Lower leg skin (tissue), 2 donors: ENCODE results near the genes SPATA7 and TTC8.

DNA sequence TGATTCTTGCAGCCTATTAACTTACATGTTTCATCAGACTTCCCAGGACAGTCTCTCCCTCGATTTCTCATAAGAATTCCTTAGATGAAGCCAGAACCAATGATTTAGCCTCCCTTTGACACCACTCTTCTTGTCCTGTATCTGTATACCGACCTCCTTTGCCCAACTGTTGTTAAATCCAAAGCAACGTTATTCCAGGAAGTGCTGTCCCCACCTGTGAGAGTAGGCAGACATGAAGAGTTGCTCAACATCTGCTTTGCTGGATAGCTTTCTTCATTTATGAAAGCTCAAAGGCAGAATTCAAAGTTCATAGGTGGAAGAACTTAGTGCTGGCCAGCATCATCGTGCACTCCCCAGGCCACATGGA lies 55.6 kb downstream of the GTF2A1 start:
- PRO-cap, result no peak
- RAMPAGE, long total RNA, 2 experiments, result no peak in any of the 2 experiments

DNA sequence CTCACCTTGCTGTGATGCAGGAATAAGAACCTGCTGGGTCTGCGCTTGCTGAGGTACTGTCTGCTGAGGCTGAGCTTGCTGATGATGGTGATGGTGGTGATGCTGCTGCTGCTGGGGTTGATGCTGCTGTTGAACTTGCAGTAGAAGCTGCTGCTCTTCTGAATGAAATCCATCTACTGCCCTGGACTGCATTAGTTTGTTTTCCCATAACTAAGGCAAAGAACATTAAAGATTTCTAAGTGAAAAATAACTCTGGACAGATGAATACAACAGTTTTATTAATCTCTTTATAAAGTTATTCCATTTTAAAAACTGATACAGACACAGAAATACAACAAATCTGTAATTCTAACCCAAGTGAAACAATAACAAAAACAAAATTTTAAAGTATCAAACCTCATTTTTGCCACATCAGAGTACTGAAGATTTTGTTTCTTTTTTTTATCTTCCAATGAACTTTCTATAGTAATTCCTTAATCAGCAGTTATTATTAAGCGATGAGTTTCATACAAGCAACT lies 16.8 kb downstream of the GTF2A1 start:
- PRO-cap, result no peak
- RAMPAGE, long total RNA, 2 experiments, result no peak in any of the 2 experiments

- PRO-cap, result no peak
- RAMPAGE, long total RNA, 2 experiments, result no peak in any of the 2 experiments
Measured at GRCh38 chr14:81208344-81208875, 12.3 kb downstream of the GTF2A1 start.

- PRO-cap, result no peak
- RAMPAGE, long total RNA, 2 experiments, result no peak in any of the 2 experiments
Measured at GRCh38 chr14:81400873-81401319, 772 bp upstream of the STON2 start.

DNA sequence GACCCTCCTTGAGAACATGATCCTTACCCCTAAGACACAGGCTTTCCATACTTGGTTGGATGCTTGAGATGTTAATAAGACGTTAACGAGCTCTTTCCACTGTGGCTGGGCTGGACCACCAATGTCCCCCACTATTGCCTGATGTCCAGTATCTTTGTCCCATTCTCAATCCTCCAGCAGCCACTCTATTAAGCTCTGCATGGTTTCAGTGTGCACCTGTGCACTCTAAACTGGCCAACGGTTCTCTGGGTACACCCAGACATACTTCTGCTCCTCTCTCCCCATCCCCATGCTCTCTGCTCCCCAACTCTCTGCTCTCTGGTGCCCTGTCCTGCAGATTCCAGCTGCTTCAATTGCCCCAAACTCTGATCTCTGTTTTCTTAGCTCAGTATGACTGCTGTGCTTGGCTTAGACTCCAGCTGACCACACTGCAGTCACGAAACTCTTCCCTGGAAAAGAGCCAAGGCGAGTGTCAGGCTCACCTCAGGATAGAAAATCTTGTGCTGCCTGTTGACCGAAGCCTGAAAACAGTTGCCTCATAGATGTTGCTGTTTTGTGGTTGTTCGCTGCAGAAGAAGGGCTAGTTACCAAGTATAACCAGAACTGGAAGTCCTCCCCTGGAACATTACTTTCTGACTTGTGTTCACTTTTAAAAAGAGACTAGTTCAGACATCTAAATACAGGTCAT lies 6.6 kb upstream of the STON2 start:
- PRO-cap, result no peak
- RAMPAGE, long total RNA, 2 experiments, result no peak in any of the 2 experiments

DNA sequence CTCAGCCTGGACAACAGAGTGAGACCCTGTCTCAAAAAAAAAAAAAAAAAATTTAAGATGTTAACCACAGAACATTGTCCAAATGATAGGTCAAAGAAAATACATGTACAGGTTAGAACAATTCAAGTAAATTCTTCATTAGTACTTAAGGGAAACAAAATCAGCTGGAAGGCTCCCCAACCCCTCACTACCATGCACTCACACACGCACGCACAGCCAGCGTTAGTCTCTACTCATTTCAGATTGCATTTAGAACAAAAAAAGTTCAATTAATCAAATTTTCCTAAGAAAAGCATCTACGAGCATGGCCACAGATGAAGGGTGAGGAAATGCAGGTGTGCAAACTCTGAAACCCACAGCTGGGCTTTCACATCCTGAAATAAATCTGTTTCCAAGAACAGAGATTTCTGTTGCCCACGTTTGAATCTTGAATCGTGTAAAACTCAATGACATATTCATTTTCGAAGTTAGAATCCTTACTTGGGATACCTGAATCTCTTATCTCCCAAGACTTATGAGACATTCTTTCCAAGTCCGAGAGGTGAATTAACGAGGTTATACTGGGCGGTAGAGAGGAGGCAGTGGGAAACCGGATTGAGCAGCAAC lies 62.6 kb downstream of the SEL1L start:
- PRO-cap, result no peak
- RAMPAGE, long total RNA, 2 experiments, result no peak in any of the 2 experiments

DNA sequence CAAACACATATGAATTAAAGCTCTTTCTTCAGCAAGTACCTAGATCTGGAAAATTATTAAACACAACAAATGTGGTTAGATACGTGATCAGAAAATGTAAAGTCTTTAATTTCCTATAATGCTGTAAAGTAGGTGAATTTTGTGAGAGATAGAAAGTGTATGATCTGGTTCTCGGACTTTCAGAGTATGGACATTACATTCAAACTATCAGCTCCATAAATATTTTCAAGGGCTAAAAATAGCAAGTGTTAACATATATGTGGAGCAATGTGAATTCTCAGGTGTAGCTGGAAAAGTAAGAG lies 1367.3 kb upstream of the SEL1L start:
- PRO-cap, result no peak
- RAMPAGE, long total RNA, 2 experiments, result no peak in any of the 2 experiments

DNA sequence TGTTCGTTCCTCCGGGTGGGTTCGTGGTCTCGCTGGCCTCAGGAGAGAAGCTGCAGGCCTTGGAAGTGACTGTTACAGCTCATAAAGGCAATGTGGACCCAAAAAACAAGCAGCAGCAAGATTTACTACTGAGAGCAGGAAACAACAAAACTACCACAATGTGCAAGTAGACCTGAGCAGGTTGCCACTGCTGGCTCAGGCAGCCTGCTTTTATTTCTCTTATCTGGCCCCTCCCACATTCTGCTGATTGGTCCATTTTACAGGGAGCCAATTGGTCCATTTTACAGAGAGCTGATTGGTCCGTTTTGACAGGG lies 1131.4 kb upstream of the FLRT2 start:
- PRO-cap, result no peak
- RAMPAGE, long total RNA, 2 experiments, result no peak in any of the 2 experiments

DNA sequence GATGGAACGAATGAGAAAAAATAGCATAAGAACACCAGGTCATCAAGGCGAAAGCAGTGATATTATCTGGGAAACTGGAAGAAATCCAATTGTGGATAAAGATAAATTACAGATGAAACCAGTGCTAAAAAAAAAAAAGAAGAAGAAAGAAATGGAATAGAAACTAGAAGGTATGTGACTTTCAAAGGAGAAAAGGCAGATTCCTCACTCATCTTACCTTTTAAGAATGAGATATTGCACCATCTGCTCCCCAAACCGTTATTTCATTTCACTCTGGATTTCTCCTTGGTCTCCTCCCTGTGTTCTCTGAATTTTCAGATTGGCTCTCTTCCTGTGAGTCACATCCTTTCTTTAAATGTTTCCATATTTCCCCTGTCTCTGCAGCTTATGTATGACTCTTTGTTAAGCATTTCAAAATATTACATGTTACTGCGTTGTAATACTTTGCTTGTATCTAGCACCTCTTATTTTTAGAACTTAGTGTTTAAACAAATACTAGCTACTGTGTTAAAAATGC lies 13.3 kb upstream of the FLRT2 start:
- PRO-cap, result no peak
- RAMPAGE, long total RNA, 2 experiments, result no peak in any of the 2 experiments

DNA sequence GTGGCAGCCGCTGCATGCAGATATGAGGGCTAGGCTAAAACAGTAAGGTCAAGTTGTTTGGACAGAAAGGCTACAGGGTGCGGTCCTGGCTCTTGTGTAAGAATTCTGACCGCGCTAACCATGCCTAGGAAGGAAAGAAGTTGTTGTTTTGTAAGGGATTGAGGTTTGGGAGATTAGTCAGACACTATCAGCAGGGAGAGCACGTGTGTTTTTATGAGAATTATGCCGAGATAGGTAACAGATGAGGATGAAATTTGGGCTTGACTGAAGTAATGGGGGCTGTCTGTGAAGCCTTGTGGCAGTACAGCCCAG lies 205.1 kb downstream of the FLRT2 start:
- PRO-cap, result no peak
- RAMPAGE, long total RNA, 2 experiments, result no peak in any of the 2 experiments

DNA sequence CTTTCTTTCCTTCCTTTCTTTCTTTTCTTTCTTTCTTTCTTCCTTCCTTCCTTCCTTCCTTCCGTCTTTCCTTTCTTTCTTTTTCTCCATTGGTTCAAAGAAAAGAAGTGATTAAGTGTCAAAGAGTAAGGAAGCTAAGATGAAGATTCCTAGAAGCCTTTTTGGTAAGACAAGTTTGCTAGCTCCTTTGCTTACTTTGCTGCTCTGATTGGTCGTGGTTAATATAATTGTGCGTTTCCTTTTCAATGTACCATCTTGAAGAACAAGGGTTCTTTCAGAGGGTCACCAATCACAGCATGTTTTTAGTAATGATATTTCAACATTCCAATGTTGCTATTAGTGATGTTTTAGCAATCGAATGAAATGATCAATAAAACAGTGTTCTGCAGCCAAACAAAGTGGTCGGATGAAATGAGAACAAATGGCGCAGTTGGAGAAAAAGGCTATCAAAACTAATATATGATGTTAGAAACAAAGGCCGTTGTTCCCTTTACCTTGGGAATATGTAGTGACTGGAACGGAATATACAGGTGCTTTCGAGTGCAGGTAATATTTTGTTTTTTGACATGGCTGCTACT lies 828.7 kb downstream of the GALC start:
- PRO-cap, result no peak
- RAMPAGE, long total RNA, 2 experiments, result no peak in any of the 2 experiments

DNA sequence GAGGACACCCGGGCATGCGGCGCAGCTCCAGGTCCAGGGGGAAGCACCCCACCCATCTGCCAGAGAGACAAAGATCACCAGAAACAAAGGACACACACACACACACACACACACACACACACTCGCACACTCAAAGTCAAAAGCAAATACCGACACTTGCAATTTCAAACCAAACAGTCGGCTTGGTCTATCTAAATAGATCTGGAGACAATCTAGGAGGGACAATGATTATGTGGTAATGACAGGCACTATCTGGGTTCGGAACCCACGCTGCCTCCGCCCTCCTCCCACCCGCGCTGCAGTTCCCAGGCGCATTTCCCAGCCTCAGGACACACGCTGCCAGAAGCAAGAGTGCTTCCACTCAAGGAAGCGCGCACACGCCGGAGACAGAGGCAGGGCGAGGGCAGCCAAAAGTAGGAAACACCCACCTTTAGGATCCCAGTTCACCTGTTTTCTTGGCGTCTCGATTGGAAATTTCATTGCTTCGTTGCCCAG lies 703 bp downstream of the KCNK10 start:
- PRO-cap, result no peak
- RAMPAGE, long total RNA, 2 experiments, result no peak in any of the 2 experiments

DNA sequence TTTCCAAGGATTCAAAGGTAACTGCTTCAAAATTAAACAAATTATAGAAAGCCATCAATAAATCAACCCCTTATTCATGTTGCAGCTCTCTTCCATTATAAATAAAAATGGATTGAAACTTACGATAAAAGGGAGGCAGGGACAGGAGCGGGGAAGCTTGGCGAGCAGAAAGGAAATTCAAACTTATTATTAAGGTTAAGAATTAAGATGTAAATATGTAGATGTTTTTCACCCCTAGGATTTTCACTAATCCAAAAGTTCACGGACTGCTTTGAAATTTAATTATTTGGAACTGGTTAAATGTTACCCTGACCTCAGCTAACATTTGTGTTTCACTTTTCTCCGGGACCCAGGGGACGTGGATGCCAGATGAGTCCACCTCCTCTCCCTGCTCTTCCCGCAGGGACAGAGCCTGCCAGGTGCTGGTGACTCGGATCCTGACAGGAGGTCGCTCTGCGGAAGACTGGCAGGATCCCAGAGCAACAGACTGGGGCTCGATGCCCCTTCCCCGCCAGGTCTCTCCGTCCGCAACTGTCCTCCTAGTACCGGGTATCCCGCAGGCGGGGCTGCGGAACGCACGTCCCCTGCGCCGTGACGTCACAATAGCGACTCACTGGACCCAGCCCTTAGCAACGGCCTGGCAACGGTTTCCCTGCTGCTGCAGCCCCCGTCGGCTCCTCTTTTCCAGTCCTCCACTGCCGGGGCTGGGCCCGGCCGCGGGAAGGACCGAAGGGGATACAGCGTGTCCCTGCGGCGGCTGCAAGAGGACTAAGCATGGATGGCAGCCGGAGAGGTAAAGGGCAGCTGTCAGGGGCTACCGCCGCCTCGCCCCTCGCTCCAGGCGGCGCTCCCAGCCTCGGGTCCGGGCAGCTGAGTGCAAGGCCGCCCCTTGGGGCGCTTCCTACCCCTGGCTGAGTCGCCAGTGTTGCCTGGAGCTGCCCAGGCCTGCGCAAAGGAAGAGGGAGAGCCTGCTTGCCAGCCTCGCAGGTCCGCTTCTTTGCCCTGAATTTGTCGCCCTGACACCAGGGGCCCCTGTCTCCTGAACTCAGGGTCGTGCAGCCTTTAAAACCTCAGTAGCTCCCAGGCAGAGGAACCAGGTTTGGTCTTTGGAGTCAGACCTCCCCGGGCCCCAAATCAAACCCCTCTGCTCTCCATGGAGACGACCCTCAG lies at the start of gene SPATA7:
Gene SPATA7 (plus strand): TSS at position 613 of the 1,170 bp plus-strand sequence.
- PRO-cap, result bidirectional peak, plus-strand start at position 644 of the sequence, minus-strand start at position 577 of the sequence
- RAMPAGE, long total RNA, 2 experiments, result start-site peak on the plus strand in 2 of 2 experiments, centred at positions 618 to 623 of the sequence, 26 to 31 reads per replicate

GRCh38 chr14:88468862-88469314 lies 83.4 kb downstream of the SPATA7 start:
- PRO-cap, result no peak
- RAMPAGE, long total RNA, 2 experiments, result no peak in any of the 2 experiments

GRCh38 chr14:88550666-88550922 lies 4.2 kb downstream of the PTPN21 start:
- PRO-cap, result no peak
- RAMPAGE, long total RNA, 2 experiments, result no peak in any of the 2 experiments

DNA sequence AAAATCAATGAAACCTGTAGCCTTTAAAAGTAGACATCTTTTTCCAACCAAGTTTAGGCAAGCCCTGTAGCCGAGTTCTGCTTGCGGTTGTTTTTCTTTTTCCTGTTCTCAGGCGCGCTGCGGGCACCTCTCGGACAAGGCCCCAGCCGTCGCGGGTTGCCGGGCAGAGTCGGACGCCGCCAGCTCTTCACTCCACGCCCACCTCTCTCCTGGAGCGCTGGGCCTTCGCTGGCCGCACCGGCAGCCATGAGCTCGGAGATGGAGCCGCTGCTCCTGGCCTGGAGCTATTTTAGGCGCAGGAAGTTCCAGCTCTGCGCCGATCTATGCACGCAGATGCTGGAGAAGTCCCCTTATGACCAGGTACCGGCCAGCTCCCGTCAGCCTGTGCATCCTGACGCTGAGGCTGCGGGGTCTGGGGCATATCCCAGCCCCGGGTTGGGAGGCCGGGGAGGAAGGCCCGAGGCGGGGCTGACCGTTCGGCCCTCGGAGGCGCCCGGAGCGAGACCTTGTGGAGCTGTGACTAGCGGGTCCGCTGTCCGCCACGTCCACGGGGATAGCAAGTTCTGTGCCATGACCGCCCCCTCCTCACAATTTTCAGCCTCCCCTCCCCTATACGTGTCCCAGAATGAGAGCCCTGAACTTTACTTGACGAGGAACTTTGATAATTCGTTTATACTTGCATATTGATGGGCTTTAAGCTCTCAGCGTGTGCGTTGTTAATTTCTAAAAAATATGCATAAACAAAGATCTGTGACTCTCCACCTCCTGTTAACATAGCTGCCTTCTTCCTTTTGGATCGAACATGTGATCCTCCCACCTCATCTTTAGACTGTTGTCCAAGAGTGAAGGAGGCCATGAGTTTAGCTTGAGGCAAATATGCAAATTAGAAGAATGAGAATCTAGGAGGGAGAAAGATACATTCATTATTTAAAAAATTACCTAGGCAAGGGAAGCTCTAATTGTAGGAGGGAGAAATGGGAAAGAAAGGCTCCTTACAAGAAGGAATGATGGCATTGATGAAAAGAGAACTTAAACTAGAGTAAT lies at the start of gene TTC8:
Gene TTC8 (plus strand): TSS at position 190 of the 1,044 bp plus-strand sequence.
- PRO-cap, result bidirectional peak, plus-strand start at position 145 of the sequence, minus-strand start outside the sequence
- RAMPAGE, long total RNA, 2 experiments, result start-site peak on the plus strand in 2 of 2 experiments, centred at positions 216 to 229 of the sequence, 28 to 41 reads per replicate

DNA sequence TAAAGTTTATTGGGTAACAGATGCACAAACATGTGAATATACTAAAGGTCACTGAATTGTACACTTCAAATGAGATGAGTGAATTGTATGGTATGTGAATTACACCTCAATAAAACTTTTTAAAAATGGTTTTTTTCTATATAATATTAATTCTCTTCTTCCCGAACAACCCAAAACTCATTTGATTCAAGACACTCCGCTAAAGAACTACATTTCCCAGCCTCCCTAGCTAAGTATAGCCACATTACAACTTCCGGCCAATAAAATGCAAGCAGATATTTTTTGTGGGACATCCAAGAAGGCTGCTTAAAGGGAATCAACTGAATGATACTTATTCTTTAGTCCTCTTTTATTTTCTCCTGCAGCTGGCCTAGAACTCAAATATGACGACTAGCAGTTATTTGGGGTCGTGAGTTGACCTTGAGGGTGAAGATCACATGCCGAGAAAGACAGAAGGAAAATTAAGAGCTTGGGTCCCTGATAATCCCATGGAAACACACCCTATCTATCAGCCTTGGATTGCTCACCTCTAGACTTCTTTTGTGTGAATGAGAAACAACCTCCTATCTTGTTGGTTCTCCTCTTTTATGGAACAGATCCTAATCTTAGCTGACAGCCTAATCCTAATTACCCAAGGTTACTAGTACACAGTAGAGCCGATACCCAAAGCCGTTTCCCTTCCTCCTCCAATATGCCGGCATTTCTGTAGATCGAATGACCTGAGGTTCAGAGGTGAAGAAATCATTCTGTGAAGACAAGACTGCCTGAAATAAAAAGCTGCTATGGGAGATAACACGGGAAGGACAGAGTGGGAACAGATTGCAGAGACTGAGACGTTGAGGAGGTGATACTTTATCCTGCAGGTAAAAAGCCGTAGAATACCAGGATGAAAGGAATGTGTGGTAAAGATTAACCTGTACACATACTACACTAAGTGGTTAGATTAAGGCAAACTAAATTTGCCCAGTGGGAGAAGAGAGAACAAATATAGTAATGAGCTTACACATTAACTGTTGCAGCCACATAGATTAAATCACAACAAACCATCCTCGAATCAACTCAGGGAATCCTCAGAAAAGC lies 187.6 kb downstream of the TTC8 start:
- PRO-cap, result no peak
- RAMPAGE, long total RNA, 2 experiments, result no peak in any of the 2 experiments

DNA sequence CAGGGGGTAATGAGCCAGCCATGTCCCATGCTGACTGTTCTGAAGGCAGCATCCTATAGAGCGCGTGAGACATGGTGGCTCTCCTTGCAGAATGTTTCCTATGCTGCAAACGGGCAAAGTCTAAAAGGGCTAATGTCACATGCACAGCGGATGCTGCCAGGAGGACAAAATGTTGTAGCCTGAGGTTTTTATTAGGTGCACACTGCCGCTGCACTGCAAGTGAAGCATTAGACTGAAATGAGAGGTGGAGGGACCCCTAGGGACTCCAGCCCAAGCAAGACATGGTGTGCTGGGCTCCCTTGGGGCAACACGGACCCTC lies 230.5 kb downstream of the FOXN3 start:
- PRO-cap, result no peak
- RAMPAGE, long total RNA, 2 experiments, result no peak in any of the 2 experiments

- PRO-cap, result unidirectional peak, plus-strand start at chr14:89214319
- RAMPAGE, long total RNA, 2 experiments, result no peak in any of the 2 experiments
Measured at GRCh38 chr14:89214041-89214855, 202.8 kb downstream of the FOXN3 start.

DNA sequence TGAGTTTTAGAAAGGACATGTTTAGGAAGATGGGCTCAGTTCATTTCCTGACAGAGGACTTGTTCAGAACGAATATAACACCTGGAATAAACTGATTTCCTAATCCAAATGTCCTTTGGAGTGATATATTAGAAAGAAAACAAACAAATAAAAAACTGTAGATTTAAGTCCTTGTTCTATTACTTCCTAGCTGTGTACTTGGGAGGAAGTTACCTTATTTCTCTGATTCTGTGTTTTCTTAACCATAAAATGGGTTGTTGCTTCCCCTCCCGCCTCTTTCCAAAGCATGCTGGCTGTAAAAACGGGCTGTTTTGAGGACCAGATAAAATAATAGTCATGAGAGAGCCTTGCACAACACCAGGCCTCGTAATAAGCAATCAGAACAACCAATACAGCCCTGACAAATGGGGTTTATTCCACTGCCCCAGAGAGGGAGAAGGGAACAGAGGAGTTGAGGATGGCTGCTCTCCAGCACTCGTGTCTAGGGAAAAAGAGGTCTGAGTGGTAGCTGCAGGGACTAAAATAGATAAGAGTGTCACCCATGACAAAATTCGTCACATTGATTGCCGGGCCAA lies 188.3 kb downstream of the FOXN3 start:
- PRO-cap, result no peak
- RAMPAGE, long total RNA, 2 experiments, result no peak in any of the 2 experiments